Myometrial cell (primary cell): ENCODE data around the genes LRRC74B and HIC2.

DNA sequence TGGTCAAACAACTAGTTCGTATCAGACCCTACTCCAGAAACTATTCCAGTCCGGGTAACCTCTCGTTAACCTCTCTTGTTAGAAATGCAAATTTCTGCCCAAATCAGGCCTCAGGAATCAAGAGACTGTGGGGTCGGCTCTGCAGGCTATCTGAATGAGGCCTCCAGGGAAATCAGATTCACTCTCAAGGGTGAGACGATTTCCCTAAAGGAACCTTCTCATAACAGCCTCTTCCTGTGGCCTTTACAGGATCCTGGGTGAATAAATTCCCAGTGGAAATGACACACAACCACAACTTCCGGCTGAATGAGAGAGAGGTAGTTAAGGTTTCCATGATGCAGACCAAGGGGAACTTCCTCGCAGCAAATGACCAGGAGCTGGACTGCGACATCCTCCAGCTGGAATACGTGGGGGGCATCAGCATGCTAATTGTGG lies 9.8 kb downstream of the SERPIND1 start:
- RAMPAGE, long total RNA: no peak

- RAMPAGE, long total RNA: no peak
Observed at GRCh38 chr22:20869962-20870951, 11.4 kb downstream of the SNAP29 start.

DNA sequence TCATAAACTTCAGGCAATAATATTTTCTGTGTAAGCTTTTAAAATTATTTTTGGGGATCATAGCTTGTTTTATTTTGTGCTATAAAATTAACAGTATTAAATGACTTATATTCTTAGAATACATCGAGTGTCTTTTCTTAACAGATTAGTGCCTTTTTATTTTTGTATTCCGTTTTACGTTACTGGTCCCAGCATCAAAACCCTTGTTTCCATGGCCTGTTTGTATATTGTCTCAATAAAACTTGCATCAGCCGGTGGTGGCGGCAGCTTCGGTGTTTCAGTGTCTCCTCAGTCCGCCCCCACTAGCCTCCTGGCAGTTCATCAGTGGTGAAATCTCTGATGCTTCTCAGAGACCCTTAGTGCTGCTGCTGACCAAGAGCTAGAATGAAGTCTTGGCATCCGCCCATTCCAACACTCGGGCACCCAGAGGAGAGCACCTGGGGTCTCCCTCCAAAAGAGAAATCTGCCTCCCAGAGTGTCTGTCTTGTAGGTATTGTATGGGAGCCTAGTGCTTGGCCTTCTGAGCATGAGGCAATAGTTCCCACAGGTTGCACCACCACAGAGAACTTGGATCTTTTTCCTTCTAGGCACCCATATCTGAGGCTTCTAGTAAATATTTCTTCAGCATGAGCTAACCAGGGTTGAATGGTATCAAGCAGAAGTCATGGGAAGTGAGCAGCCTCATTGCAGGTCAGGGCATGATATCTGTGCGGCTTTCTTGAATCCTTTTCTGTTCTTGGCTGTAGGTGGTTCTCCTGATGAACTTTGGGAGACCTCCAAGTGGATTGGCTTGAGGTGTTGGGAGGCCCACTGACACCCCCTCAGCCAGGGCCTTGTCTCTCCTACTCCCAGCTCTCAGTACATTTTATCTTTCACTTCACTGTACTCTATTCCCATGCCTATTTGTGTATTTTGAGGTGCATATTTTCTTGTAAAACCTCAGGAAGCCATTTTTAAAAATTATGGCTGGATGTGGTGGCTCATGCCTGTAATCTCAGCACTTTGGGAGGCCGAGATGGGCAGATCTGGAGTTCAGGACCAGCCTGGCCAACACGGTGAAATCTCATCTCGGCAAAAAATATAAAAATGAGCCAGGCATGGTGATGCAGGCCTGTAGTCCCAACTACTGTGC lies 13.2 kb upstream of the AIFM3 start:
- RAMPAGE, long total RNA: no peak

DNA sequence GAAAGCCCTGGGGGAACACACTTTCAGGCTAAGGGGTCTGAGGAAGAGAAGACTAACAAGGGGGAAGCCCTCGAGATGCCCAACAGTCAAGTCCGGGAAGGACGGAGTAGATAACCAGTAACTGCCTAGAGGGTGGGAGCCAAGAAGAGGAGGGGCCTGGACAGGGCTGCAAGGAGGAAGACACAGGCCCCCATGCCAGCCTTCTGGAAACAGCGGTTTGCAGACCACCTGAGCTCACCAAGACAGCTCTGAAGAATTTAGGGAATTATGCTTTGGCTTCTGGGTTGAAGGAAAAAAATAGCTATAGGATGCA lies 9.0 kb upstream of the AIFM3 start:
- RAMPAGE, long total RNA: no peak

DNA sequence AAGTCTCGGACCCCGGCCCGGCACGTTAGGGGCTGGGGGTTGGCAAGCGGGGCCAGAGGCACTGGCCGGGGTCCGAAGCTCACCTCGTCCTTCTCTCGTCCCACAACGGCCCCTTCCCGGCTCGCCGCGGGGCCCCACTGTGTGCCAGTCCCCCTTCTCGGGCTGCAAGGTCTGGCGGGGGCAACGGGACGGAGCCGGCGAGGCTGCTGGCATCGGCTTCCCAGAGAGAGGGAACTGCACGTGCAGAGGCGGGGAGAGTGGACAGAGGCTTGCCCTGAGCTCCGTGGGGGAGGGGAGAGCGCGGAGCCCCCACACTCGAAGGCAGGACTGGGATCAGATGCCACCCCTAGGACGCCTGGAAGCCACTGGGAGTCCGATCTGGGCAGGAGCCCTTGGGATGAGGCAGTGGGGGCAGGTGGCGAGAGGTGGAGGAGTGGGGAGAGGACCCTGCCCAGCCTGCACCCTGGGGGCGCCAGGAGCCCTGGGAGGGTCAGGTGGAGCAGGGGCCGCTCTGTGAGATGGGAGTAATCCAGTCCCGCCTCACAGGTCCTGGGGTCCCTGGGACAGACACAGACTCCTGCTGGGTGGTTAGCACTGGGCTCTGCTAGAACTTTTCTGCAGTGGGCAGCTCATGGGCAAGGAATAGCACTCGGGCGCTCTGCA lies 1.6 kb upstream of the AIFM3 start:
- RAMPAGE, long total RNA: no peak

- RAMPAGE, long total RNA: no peak
Observed at GRCh38 chr22:20968344-20968845, 1.3 kb downstream of the AIFM3 start.

DNA sequence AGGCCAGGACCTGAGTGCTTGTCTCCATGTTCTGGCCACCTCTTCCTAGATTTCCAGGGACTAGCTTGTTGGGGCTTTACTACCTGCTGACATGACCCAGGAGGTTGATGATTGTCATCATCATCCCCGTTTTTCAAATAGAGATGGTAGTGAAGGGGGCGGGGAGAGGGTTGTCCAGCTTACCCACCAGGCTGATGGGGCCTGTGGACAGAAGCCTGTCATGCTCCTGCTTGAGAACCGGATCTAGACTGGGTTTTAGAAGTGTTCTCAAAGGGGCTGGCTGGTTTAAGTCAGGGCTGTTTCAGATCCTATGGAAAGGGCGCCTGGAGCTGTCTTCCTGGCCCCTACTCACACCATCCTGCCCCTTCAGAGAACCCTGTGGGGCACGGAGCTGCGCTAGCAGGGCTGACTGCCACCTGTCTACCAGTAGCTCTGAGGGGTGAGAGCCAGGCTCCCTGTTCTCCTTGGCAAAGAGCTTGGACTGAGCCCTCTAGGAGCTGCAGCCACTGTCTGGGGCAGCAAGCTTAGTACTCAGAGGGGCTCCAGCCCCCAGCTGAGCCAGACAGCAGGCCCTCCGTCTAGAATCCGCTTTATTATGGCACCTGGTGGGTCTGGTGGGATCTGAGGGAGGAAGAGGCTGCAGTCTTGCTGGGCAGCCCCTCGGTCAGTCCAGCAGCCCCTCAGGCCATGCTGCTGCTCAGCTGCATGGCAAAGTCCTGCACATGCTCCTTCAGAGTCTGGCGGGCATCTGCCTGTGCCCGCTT lies 2.5 kb downstream of the THAP7 start:
- RAMPAGE, long total RNA: no peak

DNA sequence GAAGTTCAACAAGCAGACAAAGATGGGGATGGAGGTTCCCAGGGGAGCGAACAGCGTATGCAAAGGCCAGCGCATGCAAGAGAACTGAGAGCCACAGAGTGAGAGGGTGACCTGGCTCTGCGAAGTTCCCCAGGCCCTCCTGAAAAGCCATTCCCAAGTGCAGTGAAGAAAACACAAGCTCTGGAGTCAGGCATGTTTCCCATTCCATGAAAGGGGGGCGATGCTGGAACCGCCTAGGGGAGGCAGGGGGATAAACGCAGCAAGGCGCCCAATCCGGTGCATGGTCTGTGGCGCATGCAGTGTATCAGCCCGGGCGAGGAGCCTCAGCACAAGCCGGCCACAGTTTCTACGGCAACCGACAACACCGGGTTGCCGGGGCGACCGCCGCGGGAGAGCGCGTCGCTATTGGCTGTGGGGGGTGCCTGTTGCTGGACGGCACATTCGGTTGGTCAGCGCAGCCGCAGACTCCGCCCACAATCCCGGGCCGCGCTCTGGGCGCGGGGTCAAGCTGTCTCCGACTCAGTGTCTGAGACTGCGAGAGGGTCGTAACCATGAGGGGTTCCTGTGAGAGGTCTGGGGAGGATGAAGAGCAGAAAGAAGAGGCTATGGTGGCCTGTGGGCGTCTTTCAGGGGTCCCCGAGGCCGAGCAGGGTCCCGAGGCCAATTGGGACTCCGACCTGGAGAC lies at the start of gene LRRC74B:
Gene LRRC74B, plus strand, starts transcription at position 511 of the 685 bp plus-strand sequence.
- RAMPAGE, long total RNA: no peak

DNA sequence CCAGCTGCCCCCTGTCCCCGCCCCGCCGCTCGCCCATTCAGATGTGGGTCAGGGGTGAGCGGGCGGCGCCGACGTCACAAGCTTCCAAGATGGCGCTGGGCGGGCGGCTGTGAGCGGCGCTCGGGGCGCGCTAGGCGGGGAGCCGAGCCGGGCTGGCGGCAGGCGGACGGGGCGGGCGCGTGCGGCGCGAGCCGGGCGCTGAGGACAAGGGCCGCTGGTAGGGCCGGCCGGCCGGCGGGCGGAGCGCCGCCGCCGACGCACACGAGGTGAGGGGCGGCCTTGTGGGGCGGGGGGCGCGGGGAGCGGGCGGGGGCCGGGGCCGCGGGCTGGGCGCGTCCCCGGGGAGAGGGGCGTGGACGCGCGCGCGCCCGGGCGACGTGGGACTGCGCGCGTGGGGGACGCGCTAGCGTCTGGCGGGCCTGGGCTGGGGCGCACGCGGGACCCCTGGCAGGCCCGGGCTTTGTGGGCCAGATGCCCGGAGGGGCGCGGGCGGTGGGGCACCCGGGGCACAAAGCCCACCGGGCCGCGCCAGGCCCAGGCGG lies at the start of gene HIC2:
Gene HIC2, plus strand, starts transcription at position 77 of the 542 bp plus-strand sequence.
- RAMPAGE, long total RNA: no peak

- RAMPAGE, long total RNA: no peak
Observed at GRCh38 chr22:21444490-21445376, 22.5 kb upstream of the TMEM191C start.

GRCh38 chr22:21445539-21446636 lies 21.3 kb upstream of the TMEM191C start:
- RAMPAGE, long total RNA: no peak

- RAMPAGE, long total RNA: no peak
Observed at GRCh38 chr22:21450812-21451623, 16.2 kb upstream of the TMEM191C start.

DNA sequence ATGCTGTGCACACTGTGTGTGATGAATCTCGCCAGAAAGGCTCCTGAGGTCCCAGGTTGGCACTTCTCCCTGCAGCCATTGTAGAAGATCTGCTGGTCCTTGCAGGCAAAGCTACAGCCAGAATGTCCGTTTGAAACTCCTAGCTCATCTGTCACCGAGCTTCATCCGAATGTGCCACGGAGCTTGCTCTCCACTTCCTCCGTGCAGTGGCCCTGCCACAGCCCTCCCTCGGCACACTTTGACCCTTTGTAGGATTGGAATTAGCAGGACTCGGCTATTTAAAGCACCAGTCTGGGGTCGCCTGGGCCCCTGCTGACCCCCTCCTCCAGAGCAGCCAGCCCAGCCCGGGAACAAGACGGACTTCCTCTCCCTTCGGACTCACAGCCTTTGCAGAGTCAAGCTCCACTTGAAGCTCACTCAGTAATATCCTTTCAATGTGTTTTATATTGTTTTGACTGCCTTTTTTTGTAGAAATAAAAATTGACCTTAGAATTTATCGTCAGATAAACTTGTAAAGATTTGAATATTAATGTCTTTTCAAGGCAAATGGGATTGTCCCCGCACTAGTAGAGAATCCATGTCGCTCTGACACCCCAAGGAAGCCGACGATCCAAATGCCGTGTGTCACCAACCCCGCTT lies 7.3 kb downstream of the YDJC start:
- RAMPAGE, long total RNA: no peak

DNA sequence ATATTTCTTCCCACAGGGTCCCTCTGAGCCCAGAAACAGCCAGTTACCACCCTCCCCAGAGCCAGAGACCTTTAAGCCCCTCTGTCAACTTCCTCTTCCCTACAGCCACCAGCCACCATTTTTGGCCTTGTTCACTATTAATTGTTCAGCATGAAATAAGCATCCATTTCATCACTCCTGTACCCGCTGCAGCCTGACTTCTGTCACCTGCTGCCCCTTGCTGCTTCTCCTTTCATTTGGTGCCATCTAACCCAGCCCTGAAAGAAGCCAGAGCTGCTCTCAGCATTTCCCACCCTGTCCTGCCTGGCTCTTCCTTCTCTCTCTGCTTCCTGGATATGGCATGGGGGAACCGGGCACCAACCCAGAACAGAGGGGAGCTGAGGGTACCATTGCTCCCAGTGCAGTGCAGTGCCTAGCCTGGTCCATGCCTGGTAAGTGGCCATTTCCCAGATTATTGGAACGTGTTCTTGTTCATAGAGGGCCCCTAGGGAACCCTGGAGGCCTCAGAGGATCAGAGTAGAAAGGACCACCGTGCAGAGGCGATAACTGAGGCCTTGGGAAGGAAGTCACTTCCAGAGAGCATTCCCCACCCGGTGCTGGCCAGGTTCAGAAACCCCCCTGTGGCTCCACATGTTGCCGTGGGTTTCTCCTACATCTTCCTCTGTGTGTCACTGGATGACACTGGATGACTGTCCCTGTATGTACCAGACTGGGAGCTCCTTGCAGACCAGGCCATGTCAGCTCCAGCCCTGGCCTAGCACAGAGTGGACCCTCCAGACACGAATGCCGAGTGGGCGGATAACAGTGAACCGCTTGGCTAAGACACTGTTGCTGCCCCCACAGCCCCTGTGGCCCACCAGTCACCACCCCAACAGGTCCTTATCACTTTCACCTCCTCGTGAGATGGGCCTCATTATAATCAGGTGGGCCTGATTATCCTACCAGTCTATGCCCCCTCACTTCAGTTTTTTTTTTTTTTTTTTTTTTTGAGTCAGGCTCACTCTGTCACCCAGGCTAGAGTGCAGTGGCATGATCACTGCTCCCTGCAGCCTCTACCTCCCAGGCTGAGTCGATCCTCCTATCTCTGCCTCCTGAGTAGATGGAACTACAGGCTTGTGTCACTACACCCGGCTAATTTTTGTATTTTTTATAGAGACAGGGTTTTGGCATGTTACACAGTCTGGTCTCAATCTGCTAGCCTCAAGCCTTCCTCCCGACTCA lies 4.6 kb downstream of the YDJC start:
- RAMPAGE, long total RNA: no peak

DNA sequence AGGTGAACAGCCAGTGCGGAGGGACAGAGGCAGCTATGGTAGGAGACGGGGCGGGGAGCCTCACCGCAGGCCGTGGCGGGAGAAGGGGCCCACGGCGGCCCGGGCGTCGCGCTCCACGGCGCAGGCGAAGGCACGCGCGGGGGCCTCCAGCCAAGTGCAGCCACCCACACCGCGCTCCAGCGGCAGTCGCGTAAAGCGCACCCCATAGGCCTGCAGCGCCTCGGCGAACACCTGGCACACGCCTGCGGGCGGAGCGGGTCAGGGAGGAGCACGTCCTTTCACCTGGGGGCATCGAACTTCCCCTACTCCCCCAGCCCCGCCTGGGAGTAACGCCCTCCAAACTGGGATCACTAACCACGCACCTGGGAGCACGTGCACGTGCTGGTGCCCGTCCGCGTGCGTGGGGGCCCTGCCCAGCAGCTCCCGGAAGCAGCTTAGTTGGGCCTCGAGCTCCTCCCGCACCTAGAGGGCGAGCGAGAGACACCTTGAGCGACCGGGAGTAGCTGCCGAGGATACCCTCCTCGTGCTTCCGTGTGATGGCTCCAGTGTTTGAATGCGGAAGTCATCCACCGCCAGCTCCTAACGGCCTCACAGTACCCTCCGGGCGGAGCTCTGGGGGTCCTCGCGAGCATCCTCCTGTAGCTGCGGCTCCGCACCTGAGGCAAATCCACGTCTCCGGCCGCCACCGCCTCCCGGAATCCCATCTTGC lies 722 bp downstream of the YDJC start:
- RAMPAGE, long total RNA: no peak

GRCh38 chr22:21651622-21652459 lies 9.7 kb downstream of the SDF2L1 start:
- RAMPAGE, long total RNA: no peak

DNA sequence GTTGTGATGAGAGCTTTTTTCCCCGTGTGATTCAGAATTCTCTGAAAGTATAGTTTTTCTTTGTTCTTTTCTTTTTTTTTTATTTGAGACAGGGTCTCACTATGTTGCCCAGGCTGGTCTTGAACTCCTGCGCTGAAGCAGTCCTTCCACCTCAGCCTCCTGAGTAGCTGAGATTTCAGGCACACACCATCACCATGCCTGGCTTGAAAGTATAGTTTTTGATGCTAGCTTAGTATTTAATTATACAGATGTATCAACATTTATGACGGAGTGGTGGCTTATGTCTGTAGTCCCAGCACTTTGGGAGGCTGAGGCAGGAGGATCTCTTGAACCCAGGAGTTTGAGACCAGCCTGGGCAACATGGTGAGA lies 5.7 kb downstream of the PPIL2 start:
- RAMPAGE, long total RNA: no peak

- RAMPAGE, long total RNA: no peak
Observed at GRCh38 chr22:21766658-21767563, 31.3 kb upstream of the YPEL1 start.

DNA sequence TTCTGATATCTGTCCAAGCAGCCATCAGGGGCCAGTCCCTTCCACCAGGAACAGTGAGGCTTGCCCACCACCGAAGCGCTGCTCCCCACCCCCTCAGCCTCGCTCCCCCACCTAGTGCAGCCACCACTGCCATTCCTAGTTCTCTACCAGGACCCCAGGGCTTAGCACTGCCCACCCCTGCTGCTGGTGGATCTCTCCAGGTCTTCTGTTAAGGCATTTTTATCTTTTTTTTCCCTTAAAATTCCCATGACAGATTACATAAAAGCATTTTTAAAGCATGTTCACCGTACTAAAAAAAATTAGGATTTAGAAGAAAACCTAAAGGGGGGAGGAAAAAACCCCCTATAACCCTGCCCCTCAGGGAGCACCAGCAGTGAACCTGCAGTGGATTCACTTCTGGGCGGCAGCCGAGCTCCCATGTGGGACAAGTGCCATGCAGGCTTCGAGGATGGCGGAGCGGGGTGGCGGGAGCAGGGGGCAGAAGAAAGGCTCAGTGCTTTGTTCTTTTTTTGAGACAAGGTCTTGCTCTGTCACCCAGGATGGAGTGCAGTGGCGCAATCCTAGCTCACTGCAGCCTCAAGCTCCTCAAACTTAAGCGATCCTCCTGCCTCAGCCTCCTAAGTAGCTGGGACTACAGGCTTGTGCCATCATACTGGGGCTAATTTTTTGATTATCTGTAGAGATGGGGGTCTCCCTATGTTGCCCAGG lies 34.3 kb downstream of the PPM1F start:
- RAMPAGE, long total RNA: no peak

DNA sequence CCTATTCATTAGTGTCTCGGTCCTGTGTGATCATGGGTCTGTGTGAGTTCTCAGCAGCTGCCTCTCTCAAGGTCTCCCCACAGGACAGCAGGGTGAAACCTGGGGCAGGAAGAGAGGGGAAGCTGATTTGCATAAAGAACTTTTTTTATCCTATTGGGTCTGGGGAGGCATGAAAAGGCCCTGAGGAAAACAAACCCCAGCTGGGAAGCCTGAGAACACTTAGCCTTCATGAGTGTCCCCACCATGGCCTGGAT lies 115.9 kb upstream of the TOP3B start:
- RAMPAGE, long total RNA: no peak